Peritoneum (tissue), 1 donor: Measurements from ENCODE around the gene RERG.

DNA sequence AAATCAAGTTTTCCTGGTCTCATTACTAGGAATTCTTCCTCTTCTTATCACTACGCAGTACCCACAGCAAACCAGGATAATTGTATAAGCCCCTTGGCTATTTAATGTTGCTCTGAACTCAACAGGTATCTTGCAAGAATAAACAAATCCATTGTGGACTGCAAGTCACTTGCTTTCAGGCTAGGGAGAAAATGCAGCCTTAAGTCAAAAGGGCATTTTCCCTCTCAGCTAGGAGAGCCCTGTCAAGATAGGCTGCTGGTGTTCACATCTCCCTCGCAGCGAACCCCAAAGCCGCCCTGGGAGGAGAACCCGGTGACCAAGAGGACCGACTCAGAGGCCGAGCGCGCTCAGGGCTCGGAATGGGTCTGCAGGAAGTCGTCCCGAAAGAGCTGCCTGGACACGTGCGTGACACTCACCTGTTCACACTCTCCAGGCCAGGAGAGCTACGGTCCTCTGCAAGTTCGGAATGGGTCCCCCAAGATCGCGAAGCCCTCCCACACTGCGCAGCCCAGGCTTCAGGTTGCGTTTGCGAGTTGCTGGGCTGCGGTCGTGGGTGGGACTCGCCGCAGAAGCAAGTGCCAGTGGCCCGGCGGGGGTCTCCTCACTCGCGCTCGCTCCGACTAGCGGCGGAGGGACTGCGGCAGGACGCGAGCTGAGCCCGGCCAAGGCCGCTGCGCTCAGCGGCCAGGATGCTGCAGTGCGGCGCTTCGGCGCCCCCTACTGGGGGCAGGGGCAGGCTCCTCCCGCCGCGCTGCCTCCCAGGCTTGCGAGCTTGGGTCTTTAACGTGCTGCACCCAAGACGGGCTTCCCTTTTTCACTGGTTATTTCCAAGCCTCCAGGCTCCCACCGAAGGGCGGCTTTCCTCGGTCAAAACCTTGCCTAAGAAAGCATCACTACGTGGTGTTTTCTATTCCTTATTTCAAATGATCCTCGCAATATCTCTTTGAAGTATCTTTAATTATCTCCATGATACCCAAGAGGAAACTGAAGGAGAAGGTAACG is at the start of gene RERG:
TSS of gene RERG (minus strand) at position 639 of the 1,002 bp plus-strand sequence.
- PRO-cap: no peak

- PRO-cap: no peak
Observed at GRCh38 chr12:15547668-15548035, 225.3 kb downstream of the PTPRO start.

- PRO-cap: no peak
Observed at GRCh38 chr12:15992106-15992734, 81.1 kb downstream of the DERA start.

GRCh38 chr12:16350468-16351235 is 3.2 kb downstream of the MGST1 start:
- PRO-cap: no peak

DNA sequence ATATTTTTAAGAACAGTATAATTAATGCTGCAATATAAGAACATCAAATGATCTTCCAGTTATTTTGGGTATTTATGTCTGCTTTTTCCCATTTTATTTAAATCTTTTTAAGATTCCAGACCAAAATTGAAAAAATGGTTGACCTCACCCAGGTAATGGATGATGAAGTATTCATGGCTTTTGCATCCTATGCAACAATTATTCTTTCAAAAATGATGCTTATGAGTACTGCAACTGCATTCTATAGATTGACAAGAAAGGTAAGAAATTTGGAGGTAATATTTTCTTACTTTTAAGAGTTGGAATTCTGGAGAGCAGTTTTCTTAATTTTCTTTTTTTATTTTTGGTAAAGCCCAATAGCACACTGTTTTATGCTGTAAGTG is 6.7 kb downstream of the MGST1 start:
- PRO-cap: no peak

- PRO-cap: no peak
Observed at GRCh38 chr12:16572109-16572580, 33.8 kb downstream of the LMO3 start.

GRCh38 chr12:18172570-18172971 is 82.6 kb upstream of the RERGL start:
- PRO-cap: no peak

DNA sequence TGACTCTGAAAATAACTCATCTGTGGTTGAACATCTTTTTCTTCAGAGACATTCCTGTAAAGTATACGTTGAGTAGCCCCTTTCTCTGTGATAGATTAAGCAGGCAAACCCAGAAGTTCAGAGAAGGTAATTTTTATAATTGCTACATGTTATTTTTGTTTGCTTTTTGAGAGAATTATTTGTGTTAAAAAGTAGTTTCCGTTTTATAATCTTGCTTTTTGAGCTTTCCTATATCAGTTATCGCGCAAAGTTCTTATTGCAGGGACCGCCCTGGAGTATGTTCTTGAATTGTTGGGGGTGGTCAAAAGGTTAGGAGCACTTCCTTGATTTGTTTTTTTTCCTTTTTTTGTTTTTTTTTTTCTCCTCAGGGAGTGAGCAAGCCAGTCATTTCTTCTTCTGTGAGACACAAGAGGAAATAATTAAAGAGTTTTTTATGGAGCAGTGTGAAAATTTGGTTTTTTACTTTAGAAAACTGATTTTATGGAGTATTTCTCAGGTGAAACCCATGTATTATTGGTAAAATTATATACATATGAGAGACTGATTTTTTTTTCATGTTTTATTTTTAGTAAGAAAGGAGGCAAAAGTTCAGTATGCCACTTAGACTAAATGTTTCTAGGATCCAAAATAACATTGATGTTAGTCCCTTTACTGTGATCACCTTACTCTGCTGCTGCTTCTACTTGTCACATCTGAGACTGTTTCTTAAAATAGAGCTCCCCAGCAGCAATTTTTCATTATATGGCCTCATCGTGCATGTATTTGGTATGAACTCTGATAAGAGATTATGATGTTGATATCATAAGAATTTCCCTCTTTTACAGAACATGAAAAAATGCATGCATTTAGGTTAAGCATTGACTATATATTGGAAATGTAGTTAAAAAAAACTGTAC is 26.6 kb downstream of the PLEKHA5 start:
- PRO-cap: no peak

GRCh38 chr12:19239604-19239910 is 110.0 kb downstream of the PLEKHA5 start:
- PRO-cap: no peak

GRCh38 chr12:19307217-19308100 is 131.8 kb upstream of the AEBP2 start:
- PRO-cap: no peak

GRCh38 chr12:19519298-19520022 is 80.2 kb downstream of the AEBP2 start:
- PRO-cap: no peak

GRCh38 chr12:19535148-19536100 is 96.1 kb downstream of the AEBP2 start:
- PRO-cap: no peak

- PRO-cap: no peak
Observed at GRCh38 chr12:19894754-19895276, 455.5 kb downstream of the AEBP2 start.

DNA sequence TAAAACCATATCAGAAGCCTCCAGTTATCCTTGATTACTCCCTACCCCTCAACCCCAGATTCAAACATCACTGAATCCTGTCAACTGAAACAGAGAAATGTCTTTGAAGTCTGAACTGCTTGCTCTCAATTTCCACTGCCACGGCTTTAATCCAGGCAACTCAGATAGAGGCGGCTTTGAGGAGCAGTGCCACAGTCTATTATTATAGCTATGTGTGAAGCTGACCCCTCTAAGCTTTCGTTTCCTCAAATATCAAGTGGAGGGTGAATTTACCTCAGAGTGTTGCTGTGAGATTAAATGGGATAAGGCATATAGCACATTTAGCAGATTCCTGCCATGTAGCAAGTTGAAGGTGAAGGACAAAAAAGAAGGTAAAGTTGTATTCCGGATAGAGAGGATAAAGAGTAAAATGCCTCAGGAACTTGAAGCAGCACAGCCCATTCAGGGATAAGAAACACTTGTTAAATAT is 48.9 kb upstream of the PDE3A start:
- PRO-cap: no peak

DNA sequence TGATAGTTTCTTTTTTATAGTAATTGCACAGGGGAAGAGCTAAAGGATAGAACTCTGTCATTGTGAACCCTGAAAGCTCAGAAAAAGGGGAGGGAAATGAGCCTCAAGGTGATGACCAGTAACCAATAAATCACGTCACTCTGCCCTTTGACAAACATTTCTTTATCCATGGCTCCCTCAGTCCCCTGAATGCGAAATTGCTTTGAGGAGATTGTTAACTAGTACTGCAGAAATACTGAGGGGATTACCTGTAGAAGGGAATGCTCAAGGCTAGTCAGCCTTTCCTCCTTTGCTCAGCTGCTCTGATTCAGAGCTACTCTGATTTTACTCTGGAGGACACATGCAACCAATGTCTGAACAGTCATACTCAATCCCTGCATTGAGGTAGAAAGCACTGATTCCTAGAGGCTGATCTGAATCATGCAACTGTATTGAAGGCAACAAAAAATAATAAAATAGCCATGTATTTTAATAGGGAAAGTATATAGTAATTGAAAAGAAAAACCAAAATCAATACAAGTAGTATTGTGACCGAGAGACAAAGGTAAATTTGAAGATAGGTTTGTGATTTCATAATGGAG is 24.7 kb downstream of the SLCO1B1 start:
- PRO-cap: no peak

DNA sequence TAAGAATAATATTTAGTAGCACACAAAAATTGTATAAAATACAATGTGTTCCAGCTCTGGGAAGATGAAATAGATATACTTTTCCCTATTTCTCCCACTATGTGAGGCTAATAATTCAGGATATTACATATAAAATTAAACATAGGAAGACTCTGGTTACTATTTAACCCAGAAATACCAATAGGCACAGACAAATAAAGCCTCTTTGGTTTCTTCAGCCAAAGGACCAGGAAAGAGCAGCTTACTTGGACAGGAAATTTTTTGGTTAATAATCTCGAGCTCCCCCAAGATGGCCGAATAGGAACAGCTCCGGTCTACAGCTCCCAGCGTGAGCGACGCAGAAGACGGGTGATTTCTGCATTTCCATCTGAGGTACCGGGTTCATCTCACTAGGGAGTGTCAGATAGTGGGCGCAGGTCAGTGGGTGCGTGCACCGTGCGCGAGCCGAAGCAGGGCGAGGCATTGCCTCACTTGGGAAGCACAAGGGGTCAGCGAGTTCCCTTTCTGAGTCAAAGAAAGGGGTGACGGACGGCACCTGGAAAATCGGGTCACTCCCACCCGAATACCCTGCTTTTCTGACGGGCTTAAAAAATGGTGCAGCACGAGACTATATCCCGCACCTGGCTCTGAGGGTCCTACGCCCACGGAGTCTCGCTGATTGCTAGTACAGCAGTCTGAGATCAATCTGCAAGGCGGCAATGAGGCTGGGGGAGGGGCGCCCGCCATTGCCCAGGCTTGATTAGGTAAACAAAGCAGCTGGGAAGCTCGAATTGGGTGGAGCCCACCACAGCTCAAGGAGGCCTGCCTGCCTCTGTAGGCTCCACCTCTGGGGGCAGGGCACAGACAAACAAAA is 18.3 kb upstream of the PYROXD1 start:
- PRO-cap: no peak

GRCh38 chr12:21456577-21457009 is 19.1 kb downstream of the PYROXD1 start:
- PRO-cap: no peak

- PRO-cap: no peak
Observed at GRCh38 chr12:21656019-21656471, 1.6 kb downstream of the LDHB start.

GRCh38 chr12:21656644-21657232 is 904 bp downstream of the LDHB start:
- PRO-cap: no peak

DNA sequence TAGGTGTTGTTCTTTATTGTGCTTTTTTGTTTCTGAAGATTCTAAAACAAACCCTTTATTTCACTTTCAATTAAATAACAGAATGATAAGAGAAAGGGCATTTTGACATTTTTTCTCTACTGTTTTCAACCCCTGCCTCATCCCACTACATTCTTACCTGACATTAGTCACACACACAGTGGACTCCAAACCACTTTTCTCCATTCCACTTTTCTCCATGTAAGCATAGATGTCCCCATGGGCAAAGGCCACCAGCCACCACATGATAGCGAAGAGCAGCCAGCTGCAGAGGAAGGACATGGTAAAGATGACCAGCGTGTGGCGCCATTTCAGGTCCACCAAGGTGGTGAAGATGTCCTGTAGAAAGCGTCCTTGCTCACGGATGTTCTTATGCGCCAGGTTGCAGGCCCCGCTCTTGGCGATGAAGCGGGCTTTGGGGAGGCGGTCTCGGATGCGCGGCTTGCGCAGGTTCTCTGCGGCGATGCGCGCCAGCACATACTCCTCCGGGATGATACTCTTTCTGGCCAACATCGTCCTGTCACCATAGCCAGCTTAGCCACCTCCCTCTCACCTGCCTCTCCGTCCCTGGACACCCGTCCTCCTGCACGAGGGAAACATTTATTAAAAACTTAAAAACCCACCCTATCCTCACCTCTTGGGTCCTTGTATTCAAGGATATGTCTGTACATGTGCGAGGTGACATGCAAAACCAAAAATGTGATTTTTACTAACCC is 1.3 kb downstream of the KCNJ8 start:
- PRO-cap: no peak